Neuron (in vitro differentiated cells): ENCODE results near the genes STK39, BBS5 and SP5.

GRCh38 chr2:168220786-168221377, 26.5 kb downstream of the STK39 start:
- PRO-cap: no peak

GRCh38 chr2:168247308-168248436, at the start of gene STK39:
STK39 (minus strand) TSS chr2:168247595.
- PRO-cap: bidirectional peak, plus-strand start at chr2:168247961, minus-strand start at chr2:168247884

- PRO-cap: unidirectional peak, plus-strand start at chr2:168346846; bidirectional peak, plus-strand start at chr2:168347055, minus-strand start at chr2:168347086
Observed at GRCh38 chr2:168346598-168347234, 99.3 kb upstream of the STK39 start.

GRCh38 chr2:168490899-168491456, 34.9 kb downstream of the CERS6 start:
- PRO-cap: no peak

GRCh38 chr2:169011965-169012595, 19.0 kb downstream of the ABCB11 start:
- PRO-cap: no peak

- PRO-cap: no peak
Observed at GRCh38 chr2:169074043-169075003, 5.0 kb downstream of the DHRS9 start.

- PRO-cap: no peak
Observed at GRCh38 chr2:169361392-169362169, 753 bp downstream of the LRP2 start.

- PRO-cap: bidirectional peak, plus-strand start at chr2:169479515, minus-strand start at chr2:169479402
Observed at GRCh38 chr2:169479097-169480210, at the start of gene BBS5. BBS5 (plus strand) TSS chr2:169479494.

- PRO-cap: no peak
Observed at GRCh38 chr2:169585409-169585656, 1.2 kb downstream of the PPIG start.

- PRO-cap: no peak
Observed at GRCh38 chr2:169630720-169631202, 46.6 kb downstream of the PPIG start.

GRCh38 chr2:169715224-169715843, 18.3 kb upstream of the KLHL23 start:
- PRO-cap: no peak

DNA sequence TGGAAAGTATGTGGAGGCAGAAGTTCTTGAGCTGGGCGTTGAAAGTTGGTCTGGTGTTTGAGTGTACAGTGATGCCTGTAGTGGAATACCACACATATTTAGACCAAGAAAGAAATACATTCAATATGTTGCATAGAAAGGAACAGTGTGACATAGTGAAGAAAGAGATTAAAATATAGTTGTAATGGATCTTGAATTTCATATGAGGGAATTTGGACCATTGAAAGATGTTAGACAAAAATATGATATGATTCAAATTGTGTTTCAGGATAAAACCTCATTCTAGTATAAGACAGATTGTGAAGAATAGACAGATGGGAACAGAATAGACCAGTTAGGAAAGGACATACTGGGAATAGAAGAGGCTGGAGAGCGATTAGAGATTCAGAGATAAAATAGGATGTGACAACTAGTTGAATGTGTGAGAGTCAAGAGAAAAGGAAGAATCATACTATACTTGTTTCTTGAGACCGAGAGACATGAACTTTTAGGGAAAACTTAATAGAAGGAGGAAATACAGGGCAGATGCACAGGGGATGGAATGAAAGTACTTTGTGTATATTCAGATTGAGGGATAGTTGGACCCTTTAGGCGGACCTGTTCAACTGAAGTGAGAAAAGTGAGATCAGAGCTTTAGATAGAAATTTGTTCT, 115.0 kb upstream of the MYO3B start:
- PRO-cap: no peak

DNA sequence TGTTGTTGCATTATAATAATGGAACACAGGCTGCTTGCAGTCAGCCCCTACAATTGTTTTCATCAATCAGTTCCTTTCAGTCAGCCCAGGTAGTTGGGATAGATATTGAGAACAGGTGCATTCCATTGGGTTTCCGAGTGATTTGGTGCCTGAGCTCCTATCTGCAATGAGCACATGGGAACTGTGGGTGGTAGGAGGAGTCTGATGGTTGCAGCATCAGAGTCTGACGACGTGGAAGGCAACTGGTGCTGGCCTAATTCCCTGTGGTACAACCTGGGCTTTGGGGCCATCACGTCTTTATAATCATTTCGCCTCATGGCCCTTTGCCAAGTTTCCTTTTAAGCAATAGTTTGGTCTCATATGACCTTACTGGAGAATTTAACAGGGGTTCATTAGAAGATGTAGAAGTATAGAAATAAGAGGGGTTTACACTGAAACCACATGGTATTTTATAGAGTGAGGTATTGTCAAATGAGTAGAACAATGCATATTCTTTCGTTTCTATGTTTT, 252.4 kb upstream of the SP5 start:
- PRO-cap: no peak

DNA sequence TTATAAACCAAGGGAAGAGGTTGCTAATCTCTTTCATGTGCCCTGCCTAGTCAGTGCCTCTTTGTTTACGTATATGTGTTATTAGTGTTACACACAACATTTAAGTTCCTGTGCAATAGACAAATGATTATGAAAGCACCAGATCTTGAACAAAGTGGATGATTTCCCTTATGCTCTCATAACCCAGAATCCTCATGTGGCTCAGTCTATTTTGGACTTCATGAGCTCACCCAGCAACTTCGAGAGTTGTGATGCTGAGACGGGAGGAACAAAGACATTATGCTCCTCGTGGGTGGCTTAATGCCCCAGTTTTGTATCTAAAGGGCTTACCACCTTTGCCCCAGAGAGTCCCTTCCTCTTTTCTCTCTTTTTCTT, 214.3 kb upstream of the SP5 start:
- PRO-cap: no peak

DNA sequence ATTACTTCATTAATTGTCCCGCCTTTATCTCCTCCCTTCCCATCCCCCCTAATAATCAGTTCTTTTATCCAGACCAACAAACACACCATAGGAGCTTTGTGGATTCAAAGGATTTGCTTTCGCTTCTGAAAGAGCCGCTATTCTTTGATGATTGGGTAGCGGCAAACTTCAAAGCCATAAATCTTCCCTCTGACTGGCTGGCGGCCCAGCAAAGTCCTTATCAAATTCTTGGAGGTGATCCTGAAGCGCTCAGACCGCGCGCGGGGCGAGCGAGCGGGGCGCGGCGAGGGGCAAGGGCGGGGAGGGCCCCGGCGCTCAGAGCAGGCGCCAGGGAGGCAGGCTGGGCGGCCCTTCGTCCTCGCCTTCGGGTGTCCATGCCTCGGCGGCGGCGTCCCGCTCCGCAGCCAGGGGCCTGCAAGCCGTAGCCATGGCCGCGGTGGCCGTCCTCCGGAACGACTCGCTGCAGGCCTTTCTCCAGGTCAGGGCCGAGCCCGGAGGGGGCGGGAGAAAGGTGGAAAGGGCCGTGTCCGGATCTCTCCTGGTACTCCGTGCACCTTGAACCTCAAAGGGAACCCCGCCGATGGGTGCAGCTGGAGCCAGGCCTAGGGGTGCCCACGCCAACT, at the start of gene SP5:
Gene SP5, plus strand, starts transcription at position 252 of the 623 bp plus-strand sequence.
- PRO-cap: no peak

GRCh38 chr2:170715709-170716539, 787 bp downstream of the SP5 start:
- PRO-cap: no peak

- PRO-cap: no peak
Observed at GRCh38 chr2:170743653-170744244, 26.4 kb upstream of the ERICH2 start.

GRCh38 chr2:171039159-171039725, 110.2 kb downstream of the GORASP2 start:
- PRO-cap: no peak

DNA sequence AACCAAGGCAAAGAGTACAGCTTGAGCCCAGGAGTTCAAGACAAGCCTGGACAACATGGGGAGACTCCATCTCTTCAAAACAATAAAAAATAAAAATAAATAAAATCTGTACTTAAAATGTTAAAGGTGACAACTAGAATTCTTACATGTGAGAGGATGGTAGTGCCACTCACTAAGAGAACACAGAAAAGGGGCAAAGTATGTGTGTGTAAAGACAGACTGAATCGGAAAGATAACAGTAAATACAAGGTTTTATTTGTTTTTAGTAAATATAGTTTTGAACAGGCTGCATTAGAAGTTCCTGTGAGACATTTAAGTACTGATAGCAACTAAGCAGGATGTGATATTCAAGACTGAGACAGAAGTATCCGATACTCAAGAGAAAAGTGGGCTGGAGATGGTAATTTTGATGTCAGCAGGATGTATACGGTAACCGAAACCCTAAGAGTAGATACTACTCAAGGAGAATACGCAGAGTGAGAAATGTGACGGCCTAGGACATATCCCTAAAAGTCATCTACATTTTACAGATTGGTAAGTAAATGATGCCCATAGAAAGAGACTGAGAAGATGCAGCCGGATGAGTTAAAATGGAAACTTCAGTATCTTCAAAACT, 115.2 kb downstream of the GORASP2 start:
- PRO-cap: no peak

DNA sequence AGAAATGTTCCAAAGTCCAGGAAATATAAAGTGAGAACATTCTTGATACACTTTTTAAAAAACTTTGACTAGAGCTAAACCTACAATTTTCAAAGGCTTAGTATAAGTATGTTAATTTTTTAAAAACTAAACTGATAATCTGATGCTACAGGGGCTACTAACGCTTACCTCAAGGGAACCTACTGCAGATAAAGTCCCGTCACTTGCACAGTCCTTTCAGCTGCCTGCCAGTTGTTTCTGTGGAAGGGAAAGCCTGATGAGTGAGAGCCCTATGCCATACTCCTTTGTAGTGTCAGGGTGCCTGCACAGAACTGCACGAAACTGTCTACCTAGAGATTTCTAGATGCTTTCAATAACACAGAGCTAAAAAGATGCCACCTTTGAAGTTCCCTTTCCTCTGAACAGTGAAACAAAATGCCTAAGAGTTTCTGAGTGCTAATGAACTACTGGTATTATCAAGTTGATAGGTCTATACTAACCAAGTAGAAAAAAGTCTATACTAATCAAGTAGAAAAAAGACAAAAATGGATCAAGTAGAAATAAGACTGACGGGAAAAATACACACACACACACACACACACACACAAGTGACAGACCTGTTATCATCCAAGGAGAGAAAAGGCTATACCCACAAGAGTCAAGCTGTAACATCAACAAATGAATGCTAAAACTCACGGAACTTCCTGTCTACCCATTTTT, 79.1 kb downstream of the TLK1 start:
- PRO-cap: no peak